ENCODE measurements around a stretch of chrX.

- RRBS, 2 experiments = no CpG with 5 or more reads among the region's 7 CpGs
Measured at GRCh38 chrX:262515-263040, 18.6 kb upstream of the PLCXD1 start.

DNA sequence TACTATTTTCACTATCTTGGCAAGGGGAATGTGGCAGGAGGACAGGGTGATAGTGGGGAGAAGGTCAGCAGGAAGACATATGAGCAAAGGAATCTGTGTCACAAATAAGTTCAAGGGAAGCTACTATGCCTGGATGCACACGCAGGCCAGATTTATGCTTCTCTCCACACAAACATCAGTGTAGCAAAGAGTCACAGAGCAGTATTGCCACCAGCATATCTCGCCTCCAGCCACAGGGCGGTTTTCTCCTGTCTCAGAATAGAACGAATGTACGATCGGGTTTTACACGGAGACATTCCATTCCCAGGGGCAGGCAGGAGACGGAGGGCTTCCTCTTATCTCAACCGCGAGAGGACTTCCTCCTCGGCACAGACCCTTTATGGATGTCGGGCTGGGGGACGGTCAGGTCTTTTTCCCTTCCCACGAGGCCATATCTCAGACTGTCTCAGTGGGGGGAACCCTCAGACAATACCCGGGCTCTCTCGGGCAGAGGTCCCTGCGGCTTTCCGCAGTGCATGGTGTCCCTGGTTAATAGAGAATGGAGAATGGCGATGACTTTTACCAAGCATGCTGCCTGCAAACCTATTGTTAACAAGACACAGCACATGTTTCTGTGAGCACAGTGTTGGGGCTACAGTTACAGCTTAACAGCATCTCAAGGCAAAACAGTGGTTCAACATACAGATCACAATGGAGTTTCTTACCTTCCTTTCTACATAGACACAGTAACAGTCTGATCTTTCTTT lies 24.0 kb downstream of the CSF2RA start:
- RRBS, 2 experiments = no CpG with 5 or more reads among the region's 19 CpGs

- RRBS, 2 experiments = no CpG with 5 or more reads among the region's 8 CpGs
Measured at GRCh38 chrX:1415320-1415518, 23.3 kb upstream of the SLC25A6 start.

DNA sequence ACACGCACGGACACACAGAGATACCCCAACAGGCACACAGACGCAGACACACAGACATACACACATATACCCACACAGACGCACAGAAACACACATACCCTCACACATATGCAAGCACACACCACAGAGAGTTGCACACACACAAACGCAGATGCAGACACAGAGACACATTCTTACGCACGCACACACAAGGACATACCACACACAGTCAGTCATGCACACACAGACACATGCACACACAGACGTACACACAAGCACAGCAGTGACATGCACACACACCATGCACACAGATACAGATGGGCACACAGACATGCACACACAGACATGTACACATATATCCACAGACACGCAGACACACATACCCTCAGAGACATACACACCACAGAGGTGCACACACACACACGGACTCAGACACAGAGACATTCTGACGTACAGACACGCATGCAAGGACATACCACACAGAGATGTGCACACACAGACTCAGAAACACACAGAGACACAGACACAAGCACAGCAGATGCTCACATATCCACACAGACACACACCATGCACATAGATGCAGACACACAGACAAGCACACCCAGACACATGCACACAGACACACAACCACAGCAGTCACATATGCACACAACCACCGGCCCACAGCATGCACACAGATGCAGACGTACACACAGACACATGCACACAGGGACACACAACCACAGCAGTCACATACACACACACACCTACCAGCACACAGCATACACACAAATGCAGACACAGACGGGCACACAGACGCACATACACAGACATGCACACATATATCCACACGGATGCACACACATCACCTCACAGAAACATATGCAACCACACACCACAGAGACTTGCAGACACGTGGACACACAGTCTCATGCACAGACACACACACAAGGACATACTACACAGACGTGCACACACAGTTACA lies 24.9 kb upstream of the SLC25A6 start:
- RRBS, 2 experiments = no CpG with 5 or more reads among the region's 19 CpGs

DNA sequence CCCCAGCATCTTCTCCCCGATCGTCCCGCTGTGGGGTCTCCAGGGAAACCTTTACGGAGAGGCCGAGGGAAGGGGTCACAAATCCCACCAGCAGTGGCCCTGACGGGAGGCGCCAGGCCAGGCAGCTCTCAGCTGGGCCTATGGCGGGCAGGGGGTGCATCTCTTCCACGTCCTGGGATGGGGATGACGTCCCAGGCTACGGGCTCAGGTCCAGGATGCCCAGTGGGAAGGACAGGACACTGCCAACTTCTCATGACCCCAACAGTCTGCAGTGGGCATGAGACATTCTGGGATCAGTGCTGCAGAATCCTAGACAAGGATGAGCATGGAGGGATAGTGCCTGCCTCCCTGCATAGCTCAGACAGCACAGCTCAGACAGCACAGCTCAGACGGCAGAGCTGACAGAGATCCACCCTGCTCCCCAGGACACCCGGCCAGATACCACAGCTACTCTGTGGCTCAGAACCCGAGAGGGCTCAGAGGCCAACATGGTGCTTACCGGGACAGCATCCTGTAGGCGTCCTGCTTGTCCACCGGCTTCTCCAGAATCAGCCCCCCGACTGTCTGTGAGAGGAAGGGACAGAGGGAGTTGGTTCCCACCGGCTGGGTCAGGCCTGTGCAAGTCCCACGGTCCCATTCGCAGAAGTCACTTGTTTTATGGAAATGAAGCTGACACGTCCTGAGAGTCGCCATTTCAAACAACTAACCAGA lies 17.4 kb downstream of the ASMTL start:
- RRBS, 2 experiments = 91 to 92% methylated on average over 6 of the region's 23 CpGs

- RRBS, 2 experiments = 97% methylated on average over 18 to 26 of the region's 73 CpGs
Measured at GRCh38 chrX:1601320-1602640, 10.4 kb downstream of the AKAP17A start.

- RRBS, 2 experiments = no CpG with 5 or more reads among the region's 12 CpGs
Measured at GRCh38 chrX:1658170-1658468, 43.3 kb downstream of the ASMT start.

DNA sequence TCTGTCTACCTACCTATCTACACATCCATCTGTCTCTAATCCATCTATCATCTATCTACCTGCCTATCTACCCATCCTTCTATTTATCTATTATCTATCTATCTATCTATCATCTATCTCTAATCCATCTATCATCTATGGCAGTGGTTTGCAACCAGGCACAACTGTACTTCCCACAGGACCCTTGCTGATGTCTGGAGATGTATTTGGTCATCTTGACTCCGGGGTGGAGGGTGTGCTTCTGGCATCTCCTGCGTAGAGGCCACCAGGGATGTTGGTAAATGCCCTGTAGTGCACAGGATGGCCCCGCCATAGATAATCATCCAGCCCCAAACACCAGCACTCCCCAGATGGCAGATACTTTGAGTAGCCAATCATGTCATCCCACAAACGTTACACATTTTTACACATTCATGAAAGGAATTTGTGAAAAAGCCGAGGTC lies 306.7 kb downstream of the DHRSX start:
- RRBS, 2 experiments = no CpG with 5 or more reads among the region's 5 CpGs

DNA sequence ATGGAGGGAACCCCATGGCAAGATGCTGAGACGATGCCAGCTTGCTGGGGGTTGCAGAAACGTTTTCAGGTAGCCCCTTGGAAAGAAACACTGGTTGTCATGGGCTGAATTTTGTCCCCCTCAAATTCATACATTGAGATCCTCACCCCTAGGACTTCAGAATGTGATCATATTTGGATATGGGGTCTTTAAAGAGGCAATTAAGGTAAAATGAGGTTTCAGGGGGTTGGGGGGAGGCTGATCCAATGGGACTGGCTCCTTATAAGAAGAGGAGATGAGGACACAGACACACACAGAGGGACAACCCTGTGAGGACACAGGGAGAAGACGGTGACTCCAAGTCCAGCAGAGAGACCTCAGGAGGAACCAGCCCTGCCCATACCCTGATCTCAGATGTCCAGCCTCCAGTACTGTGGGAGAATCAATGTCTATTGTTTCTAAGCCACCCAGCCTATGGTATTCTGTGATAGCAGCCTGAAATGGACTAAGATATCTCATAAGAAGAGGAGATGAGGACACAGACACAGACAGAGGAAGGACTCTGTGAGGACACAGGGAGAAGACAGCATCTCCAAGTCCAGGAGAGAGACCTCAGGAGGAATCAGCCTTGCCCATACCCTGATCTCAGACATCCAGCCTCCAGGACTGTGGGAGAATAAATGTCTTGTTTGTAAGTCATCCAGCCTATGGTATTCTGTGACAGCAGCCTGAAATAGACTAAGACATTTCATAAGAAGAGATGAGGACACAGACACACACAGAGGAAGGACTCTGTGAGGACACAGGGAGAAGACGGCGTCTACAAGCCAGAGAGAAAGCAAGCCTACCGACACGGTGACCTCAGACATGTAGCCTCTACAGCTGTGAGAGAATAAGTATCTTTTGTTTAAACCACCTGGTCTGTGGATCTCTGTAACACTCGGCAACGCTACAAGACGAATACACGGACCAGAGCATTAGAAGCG lies 112.3 kb downstream of the DHRSX start:
- RRBS, 2 experiments = no CpG with 5 or more reads among the region's 12 CpGs

- RRBS, 2 experiments = no CpG with 5 or more reads among the region's 5 CpGs
Measured at GRCh38 chrX:2462689-2463200, 38.0 kb downstream of the DHRSX start.

DNA sequence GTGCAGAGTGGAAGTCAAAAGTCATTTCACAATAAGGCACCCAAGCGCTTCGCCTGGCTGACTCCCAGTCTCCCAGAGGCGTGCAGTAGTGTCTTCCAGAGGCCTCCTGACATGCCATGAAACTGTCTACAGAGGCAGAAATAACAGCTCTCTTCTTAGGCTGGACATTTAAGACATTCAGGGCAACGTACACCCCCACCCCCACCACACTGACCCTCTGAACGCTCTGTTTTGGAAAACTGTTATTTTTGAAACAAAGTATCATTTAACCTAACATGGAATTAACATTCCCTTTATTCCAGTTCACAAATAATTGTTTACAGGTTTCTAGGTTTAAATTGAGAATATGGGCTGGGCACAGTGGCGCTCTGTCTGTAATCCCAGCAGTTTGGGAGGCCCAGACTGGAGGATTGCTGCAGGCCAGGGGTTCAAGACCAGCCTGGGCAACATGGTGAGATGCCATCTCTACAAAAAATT lies 1.6 kb downstream of the DHRSX start:
- RRBS, 2 experiments = no CpG with 5 or more reads among the region's 6 CpGs

DNA sequence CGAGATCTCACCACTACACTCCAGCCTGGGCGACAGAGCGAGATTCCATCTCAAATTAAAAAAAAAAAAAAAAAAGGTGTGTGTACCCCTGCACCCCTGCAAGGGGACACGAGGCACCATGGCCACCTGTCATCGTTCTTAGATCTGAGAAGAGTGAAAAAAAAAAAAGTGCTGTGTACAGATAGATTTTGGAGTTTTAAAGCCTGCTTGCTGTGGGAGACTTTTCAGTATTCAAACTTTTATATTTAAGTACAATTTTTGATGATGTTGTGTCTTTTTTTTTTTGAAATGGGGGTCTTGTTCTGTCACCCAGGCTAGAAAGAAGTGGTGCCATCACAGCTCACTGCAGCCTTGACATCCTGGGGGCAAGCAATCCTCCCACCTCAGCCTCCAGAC lies 93.0 kb upstream of the DHRSX start:
- RRBS, 2 experiments = no CpG with 5 or more reads among the region's 5 CpGs

- RRBS, 2 experiments = no CpG with 5 or more reads among the region's 14 CpGs
Measured at GRCh38 chrX:2604714-2605555, 86.2 kb upstream of the CD99 start.

- RRBS, 2 experiments = no CpG with 5 or more reads among the region's 13 CpGs
Measured at GRCh38 chrX:2692812-2693563, 1.9 kb downstream of the CD99 start.

- RRBS, 2 experiments = 100% methylated on average over 1 of the region's 16 CpGs; no CpG with 5 or more reads in 1 of the 2 experiments
Measured at GRCh38 chrX:2697344-2698347, 6.6 kb downstream of the CD99 start.

DNA sequence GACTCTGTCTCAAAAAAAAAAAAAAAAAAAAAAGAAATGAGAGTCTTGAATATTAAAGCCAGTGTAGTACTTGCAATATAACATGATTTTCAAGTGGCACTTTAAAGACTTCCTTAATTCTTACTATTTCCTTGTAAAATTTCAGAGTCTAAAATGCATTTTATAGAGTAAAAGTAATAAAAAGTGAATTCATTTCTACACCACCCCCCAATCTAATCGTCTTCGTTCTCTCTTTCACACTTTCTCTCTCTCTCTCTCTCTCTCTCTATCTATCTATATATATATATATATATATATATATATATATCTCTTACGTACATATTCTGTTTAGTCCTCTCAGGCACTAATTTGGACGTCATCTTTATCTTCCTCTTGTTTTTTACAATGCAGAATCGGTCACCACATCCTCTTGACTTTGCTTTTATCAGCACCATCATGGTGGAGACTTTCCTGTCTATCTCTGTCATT lies 30.1 kb upstream of the PRKX start:
- RRBS, 2 experiments = no CpG with 5 or more reads among the region's 5 CpGs

DNA sequence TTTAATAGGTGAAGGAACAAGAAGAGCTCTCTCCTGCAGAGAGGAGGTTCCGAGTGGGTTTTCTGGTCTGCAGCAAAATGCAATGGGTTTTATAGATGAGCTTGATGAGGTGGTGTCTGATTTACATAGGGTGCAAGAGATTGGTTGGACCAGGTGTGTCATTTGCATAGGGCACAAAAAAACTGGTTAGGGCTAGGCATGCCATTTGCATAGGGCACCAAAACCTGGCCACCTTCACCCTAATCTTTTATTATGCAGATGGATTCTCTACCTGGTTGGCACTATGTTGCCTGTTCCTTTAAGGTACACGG lies 94.4 kb upstream of the PRKX start:
- RRBS, 2 experiments = no CpG with 5 or more reads among the region's 2 CpGs

DNA sequence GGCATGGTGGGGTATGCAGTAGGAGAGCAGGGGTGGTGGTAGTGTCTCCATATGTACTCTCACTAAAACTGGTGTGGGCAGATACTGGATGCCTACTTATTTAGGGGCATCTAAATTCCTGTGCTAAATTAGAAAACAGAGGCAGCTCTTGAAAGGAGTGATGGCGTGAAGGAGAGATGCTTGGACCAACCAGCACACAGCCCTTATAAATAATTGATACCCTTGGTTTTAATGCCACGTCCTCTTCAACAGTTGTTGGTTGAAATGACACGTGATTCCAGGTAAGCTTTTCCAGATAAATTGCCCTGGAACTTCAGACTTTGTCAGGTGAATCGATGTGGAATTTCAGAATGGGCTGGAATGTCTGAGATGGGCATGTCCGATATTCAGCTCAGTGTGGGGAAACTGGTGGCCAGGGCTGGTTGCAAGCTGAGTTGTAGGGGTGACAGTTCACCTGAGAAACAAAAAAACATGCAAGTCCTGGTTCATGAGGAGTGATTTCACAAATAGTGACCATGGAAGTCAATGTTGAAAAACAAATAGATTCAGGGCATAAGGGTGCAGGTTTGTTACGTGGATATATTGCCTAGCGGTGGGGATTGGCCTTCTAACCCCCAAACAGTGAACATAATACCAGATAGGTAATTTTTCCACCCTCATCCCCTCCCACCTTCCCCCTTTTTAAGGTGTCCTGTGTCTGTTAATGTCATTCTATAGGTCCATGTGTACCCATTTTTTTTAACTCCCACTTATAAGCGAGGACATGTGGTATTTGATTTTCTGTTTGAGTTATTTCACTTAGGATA lies 104.1 kb upstream of the PRKX start:
- RRBS, 2 experiments = no CpG with 5 or more reads among the region's 8 CpGs

DNA sequence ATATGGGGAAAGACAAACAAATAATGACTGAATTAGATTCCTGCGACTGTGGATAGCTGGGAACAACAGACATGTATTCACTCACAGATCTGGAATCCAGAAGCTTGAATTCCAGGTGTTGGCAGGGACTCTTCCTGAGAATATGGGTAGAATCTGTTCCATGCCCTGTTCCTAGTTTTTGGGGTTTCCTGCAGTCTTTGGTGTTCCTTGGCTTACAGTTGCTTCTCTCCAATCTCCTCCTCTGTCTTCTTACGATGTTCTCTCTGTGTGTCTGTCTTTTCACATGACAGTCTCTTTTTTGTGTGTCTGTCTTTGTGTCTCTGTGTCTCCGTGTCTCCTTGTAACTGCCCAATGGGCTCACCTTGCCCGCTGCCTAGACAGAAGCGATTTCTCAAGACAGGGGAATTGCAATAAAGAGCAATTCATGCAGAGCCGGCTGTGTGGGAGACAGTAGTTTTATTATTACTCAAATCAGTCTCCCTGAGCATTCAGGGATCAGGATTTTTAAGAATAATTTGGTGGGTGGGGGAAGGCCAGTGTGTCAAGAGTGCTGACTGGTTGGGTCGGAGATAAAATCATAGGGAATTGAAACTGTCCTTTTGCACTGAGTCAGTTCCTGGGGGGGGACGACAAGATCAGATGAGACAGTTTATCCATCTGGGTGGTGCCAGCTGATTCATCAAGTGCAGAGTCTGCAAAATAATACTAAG lies 502.7 kb downstream of the NLGN4X start:
- RRBS, 2 experiments = no CpG with 5 or more reads among the region's 8 CpGs

GRCh38 chrX:6227948-6228099 lies 843 bp downstream of the NLGN4X start:
- RRBS, 2 experiments = no CpG with 5 or more reads among the region's 1 CpG

All from NT2/D1 (cell line).